Cardiac ventricle fibroblast (primary cell): ENCODE measurements around a stretch of chr13.

DNA sequence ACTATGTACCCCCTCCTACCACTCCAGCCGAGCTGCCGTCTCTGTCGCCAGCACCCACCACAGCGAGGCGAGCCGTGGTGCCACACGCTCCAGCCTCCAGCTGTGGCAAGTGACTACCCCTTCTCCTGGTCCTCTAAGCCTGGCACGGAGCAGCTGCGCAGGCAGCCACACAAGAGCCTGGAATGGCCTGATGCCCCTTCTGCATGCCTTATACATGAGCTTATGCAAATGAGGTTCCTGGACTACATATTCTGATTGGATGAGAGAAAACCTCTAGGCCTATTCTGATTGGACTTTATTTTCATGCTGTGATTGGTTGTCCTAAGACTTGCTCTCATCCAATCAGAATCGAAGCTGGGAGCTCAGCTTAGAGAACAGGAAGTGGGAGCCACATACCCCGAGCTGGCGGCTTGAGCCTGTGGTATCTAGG is 276.5 kb downstream of the TUBA3C start:
- RAMPAGE, long total RNA, result no peak

DNA sequence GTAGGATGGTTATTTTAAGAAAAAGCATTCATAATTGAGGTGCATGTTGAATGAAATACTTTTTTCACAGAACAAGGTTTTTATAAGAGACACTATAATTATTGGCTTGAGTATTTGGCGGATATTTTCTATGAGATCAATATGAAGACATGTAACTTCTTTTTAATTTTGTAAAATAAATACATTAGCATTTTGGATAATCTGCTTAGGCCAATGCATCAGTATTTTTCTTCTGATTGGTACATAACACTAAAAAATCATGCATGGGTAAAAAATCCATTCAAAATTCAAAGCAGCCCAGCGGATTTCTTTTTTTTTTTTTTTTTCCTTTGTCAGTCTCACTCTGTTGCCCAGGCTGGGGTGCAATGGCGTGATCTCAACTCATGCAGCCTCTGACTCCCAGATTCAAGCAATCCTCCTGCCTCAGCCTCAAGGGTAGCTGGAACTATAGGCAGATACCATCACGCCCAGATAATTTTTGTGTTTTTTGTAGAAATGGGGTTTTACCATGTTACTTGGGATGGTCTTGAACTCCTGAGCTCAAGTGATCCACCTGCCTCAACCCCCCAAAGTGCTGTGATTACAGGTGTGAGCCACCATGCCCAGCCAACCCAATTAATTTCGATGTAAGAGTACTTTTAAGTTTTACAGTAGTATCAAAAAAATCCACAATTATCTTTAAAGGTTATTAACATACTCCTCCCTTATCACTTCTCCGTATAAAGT is 68.4 kb downstream of the PSPC1 start:
- RAMPAGE, long total RNA, result no peak

DNA sequence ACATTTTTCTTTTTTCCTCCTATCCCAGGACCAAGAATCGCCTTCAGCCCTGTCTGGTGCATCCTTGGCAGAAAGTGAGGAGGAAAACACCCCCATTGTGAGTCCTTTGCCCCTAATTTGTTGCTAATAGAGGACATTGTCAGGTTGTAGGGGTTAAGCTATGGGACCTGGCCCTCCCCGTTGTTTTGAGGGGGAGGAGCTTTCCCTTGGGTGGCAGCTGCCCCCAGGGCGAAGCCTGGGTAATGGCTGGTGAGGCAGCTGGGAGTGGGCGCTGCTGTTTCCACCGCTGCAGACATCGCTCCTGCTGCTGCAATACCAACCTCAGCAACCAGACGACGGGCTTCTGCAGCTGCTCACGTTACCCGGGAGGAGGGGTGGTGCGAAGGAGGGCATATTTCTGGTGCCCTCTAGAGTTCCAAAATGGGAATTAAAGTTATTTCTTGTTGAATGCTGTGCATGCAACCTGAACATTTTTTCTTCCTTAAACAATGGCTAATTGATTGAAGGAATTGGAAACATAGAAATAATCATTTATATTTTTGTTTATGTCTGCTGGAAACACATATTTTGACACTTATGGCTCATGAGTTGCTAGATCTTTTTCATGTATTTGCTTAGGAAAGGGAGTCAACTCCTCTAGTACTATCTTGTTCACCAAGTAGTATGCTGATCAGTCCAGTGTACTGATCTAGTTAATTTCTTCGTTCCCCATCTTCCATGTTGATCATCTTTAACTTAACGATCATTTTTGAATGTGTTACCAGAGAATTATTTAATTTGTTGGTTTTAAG is 1.6 kb downstream of the ZMYM2 start:
- RAMPAGE, long total RNA, result no peak

DNA sequence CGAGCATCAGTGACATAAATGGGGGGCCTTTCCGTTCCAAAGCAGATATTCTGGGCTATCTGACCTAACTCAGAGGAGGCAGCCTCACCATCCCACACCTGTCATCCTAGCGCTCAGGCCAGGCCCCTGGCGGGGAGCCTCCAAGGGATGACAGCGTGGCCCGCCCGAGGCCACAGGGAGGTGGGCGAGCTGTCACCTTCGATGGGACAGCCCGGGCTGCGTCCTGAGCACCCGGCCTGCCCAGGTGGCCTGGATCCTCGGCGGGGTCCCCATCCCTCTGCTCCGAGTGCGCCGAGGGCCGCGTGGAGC is 42.7 kb downstream of the GJA3 start:
- RAMPAGE, long total RNA, result no peak

GRCh38 chr13:20126528-20126894 is 34.3 kb downstream of the GJA3 start:
- RAMPAGE, long total RNA, result no peak

- RAMPAGE, long total RNA, result no peak
Measured at GRCh38 chr13:20301759-20302266, 69.7 kb upstream of the GJB6 start.

GRCh38 chr13:20424856-20425650 is 100.6 kb downstream of the CRYL1 start:
- RAMPAGE, long total RNA, result no peak

- RAMPAGE, long total RNA, result no peak
Measured at GRCh38 chr13:20573207-20573550, 6.2 kb downstream of the IFT88 start.

- RAMPAGE, long total RNA, result no peak
Measured at GRCh38 chr13:20715315-20715727, 11.8 kb downstream of the IL17D start.

- RAMPAGE, long total RNA, result no peak
Measured at GRCh38 chr13:20798000-20798483, 24.3 kb upstream of the EEF1AKMT1 start.

- RAMPAGE, long total RNA, result no peak
Measured at GRCh38 chr13:21045799-21046384, 15.5 kb downstream of the LATS2 start.

- RAMPAGE, long total RNA, result no peak
Measured at GRCh38 chr13:21058130-21058847, 3.1 kb downstream of the LATS2 start.

GRCh38 chr13:21124792-21125339 is 15.1 kb upstream of the SAP18 start:
- RAMPAGE, long total RNA, result no peak

GRCh38 chr13:21318850-21319321 is 140.2 kb downstream of the ZDHHC20 start:
- RAMPAGE, long total RNA, result no peak

- RAMPAGE, long total RNA, result no peak
Measured at GRCh38 chr13:21429824-21430414, 29.2 kb downstream of the ZDHHC20 start.

- RAMPAGE, long total RNA, result no peak
Measured at GRCh38 chr13:22506322-22506905, 674.4 kb upstream of the SGCG start.

- RAMPAGE, long total RNA, result no peak
Measured at GRCh38 chr13:22848368-22849059, 332.3 kb upstream of the SGCG start.

- RAMPAGE, long total RNA, result no peak
Measured at GRCh38 chr13:23185039-23185503, 4.3 kb downstream of the SGCG start.

GRCh38 chr13:23945708-23946094 is 56.5 kb upstream of the MIPEP start:
- RAMPAGE, long total RNA, result no peak

DNA sequence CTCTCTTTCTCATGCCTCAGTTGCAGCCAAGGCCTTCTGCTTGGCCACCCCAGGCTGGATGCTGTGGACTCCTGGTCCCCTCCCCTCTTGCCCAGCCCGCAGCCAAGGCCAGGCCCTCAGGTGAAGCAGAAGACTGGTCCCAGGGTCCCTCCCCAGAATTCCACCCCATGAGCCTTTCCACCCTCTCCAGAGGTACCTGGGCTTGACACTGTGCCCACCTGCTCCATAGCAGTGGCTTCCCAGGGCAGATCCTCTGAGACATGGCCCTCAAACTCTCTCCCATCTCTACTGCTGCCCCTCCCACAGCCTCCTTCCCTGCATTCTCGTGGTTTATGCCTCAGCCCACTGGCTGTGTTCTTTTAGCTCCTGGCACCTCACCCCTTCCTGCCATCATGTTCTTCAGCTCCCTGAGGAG is 61.8 kb upstream of the MIPEP start:
- RAMPAGE, long total RNA, result no peak